ENCODE data around the genes PADI4 and ALDH4A1.

DNA sequence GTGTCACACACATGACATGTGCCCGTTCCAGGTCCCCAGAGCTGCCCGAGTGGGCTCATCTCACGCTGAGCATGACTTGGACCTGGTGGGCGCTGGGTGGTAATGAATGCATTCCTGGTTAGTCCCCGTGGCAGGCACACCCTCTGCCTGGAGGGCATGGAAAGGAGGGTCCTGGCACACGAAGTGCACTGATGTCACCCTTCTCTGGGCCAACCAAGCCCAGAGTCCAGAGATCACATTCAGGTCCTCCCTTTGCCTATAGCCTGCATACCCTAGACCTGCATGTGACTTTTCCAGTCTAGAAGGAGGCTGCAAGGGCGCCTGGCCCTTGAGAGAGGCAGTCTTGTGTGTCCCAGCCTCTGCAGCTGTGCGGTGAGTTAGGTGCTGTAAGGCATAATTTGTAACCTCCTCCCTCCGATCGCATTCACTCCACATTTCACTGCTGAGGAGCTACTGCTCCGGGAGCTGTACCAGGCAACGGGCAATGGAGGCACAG, 22.1 kb downstream of the PADI2 start:
- PRO-cap, 2 experiments: no peak in any of the 2 experiments

DNA sequence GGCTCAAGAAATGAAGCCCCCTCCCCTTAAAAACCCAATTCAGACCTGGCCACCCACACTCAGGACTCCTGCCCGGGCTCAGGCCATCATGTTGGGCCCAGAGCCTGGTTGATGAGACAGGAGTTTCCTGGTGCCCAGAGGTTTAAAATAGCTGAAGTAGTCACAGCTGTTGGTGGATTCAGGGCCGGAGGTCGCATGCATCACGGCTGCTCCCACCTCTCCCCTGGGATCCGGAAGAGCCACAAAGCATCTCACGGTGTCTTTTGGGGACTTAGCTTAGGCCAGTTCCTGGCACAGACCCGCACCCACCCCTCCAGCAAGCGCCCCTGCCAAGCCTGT, 2.6 kb upstream of the PADI2 start:
- PRO-cap, 2 experiments: no peak in any of the 2 experiments

- PRO-cap, 2 experiments: no peak in any of the 2 experiments
These were observed 15.0 kb upstream of the PADI1 start for GRCh38 chr1:17189791-17190504.

- PRO-cap, 2 experiments: no peak in any of the 2 experiments
These were observed 19.7 kb upstream of the PADI3 start for GRCh38 chr1:17228968-17229893.

DNA sequence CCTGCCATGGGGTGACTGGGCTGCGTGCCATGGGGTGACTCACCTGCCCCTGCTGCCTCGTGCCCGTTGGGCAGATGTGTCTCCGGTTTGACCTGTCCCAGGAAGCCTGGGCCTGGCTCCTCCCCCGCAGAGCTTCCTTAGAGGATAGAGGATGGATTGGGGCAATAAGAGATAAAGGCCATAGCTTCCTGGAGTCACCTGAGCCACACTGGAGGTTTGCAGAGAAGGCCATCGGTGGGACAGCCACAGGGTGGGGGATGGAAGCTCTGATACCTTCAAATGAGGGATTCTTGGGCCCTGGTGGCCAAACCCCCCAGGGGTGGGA, 1.8 kb downstream of the PADI3 start:
- PRO-cap, 2 experiments: no peak in any of the 2 experiments

DNA sequence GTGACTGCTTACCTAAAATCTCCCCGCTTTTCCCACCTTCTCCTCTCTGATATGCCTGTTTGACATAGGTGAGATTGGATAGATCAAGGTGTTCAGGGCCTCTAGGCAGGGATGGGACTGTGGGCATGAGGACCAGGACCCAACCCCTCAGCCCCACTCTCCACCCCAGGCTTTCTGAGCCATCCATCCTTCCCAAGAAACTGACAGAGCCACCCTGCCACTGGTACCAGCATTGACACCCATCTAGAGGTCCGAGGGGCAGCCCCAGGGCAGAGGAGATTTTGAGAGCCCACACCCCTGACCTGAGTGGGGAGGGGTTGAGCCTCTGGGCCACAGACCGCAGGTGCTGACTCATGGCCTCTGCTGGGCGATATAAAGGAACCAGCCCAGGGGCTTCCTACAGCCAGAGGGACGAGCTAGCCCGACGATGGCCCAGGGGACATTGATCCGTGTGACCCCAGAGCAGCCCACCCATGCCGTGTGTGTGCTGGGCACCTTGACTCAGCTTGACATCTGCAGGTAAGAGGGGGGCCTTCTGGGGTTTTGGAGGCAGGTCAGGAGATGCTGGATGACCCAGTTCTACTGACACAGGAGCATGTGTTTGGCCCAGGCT, at the start of gene PADI4:
Gene PADI4 (plus strand): TSS at position 402 of the 613 bp plus-strand sequence.
- PRO-cap, 2 experiments: no peak in any of the 2 experiments

DNA sequence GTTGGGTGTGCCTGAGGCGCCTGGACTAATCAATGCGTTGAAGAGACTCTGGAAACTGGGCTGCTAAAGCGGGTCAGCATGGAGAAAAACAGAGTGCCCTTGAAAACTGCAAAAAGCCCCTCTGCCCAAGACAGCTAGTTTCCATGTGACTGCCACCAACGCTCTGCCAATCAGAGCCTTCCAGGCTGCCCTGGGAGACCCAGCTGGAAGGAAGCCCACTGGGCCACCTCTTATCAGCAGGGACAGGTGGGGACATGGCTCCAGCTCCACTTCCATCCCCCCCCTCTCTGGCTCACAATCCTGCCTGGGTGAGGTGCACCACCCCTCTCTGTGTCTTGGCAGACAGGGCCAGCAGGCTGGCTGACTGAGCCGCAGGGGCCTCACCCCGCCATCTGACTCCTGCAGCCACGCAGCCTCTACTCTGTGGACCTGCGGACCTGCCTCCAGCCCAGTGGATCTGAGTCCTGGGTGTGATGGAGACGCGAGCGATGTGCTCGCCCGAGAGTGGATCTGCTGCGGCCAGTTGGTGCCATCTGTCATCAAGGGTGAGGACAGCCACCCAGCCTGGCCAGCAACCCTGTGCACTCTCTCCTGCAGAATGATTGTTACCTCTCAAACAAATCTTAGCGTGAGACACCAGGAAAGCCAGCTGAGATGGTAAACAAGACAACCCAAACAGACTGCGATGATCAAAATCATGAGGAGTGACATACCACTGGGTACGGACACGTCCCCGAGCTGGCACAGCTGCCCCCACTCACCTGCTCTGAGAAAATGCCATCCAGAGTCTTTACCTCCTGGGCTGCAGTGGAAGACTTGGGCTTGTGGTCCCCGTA, 30.0 kb downstream of the RCC2 start:
- PRO-cap, 2 experiments: no peak in any of the 2 experiments

GRCh38 chr1:17437447-17438175, 1.9 kb downstream of the RCC2 start:
- PRO-cap, 2 experiments: peak in 1 of 2 experiments; most common plus-strand start chr1:17437766 (in 1); most common minus-strand start chr1:17437636 (in 1)

- PRO-cap, 2 experiments: no peak in any of the 2 experiments
These were observed 20.9 kb upstream of the RCC2 start for GRCh38 chr1:17460227-17460929.

- PRO-cap, 2 experiments: no peak in any of the 2 experiments
These were observed 13.4 kb upstream of the ARHGEF10L start for GRCh38 chr1:17525919-17526623.

DNA sequence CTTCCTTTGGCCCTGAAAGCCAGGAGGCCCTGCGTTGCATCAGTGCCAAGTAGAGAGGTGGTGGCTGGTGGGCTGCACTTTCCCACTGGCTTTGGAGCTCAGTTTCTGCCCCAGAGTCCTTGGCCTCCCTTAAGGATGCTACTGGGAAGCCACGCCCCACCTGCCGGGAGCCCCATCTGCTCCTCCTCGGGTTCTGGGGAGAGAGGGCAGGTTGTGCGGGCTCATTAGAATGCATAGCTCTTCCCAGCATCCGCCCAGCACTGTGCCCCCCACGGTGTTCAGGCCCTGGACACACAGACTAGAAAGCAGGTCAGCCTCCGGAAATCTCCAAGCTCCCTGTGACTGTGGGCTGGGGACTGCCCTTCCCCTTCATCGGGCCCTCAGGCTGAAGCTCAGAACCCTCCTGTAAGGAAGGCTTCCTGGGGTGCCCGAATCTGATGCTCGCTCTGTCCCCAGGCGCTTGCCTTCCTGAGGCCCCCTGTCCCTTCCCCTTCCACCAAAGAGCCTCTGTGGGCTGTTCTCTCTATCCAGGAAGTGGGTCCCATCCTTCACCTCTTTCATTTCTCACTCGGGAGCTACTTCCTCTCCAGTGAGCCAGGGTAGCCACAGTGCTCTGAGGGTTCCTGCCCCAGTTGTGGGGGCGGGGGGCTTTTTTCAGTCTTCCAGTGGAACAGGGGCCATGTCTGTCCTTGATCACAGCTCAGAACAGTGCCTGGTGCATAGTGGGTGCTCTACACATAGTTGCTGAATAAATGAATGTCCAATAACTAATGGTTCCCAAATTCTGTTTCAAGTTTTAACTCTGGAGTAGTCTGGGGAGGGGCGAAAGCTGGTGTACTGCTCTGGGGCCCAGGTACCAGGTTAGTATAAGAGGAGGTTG, 1.4 kb downstream of the ARHGEF10L start:
- PRO-cap, 2 experiments: no peak in any of the 2 experiments

GRCh38 chr1:17559233-17559776, 19.8 kb downstream of the ARHGEF10L start:
- PRO-cap, 2 experiments: no peak in any of the 2 experiments

GRCh38 chr1:17576008-17576610, 36.6 kb downstream of the ARHGEF10L start:
- PRO-cap, 2 experiments: no peak in any of the 2 experiments

- PRO-cap, 2 experiments: no peak in any of the 2 experiments
These were observed 58.3 kb downstream of the ARHGEF10L start for GRCh38 chr1:17597613-17598338.

GRCh38 chr1:17604966-17605363, 65.5 kb downstream of the ARHGEF10L start:
- PRO-cap, 2 experiments: no peak in any of the 2 experiments

- PRO-cap, 2 experiments: no peak in any of the 2 experiments
These were observed 91.5 kb downstream of the ARHGEF10L start for GRCh38 chr1:17630955-17631366.

DNA sequence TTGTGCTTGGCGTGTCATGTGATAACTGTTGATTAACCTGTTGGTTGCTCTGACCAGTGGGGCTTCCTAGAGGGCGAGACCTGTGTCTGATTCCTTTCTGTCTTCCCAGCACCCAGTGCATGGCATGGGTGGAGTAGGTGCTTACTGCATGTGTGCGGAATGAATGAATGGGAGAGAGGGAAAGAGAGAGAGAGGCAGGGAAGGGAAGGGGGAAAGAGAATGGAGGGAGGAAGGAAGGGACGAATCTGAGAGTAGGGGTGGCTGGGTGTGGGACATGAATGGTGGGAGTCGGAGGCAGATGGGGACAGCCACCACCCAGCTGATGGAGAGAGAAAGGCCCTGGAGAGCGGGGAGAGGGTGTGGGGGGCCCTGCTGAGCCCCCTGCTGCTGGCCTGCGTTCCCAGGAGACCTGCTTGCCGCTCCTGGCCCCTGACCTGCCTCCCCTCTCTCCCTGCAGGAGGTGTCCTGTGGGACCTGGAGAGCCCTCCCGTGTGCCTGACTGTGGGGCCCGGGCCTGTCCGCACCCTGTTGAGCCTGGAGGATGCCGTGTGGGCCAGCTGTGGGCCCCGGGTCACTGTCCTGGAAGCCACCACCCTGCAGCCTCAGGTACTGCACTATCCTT, 91.0 kb upstream of the ACTL8 start:
- PRO-cap, 2 experiments: no peak in any of the 2 experiments

- PRO-cap, 2 experiments: no peak in any of the 2 experiments
These were observed 25.1 kb downstream of the IGSF21 start for GRCh38 chr1:18132652-18133089.

DNA sequence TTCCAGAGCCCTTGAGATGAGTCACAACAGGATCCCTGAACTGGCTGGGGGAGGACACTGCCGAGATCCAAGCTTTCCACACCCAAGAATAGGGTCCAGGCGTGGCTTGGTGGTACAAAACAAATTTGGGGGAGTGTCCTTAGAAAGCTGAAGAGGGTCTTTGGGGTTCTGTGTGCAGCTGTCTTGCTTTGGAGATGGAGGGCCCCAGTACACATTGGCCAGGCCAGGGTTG, 74.5 kb downstream of the PAX7 start:
- PRO-cap, 2 experiments: no peak in any of the 2 experiments

DNA sequence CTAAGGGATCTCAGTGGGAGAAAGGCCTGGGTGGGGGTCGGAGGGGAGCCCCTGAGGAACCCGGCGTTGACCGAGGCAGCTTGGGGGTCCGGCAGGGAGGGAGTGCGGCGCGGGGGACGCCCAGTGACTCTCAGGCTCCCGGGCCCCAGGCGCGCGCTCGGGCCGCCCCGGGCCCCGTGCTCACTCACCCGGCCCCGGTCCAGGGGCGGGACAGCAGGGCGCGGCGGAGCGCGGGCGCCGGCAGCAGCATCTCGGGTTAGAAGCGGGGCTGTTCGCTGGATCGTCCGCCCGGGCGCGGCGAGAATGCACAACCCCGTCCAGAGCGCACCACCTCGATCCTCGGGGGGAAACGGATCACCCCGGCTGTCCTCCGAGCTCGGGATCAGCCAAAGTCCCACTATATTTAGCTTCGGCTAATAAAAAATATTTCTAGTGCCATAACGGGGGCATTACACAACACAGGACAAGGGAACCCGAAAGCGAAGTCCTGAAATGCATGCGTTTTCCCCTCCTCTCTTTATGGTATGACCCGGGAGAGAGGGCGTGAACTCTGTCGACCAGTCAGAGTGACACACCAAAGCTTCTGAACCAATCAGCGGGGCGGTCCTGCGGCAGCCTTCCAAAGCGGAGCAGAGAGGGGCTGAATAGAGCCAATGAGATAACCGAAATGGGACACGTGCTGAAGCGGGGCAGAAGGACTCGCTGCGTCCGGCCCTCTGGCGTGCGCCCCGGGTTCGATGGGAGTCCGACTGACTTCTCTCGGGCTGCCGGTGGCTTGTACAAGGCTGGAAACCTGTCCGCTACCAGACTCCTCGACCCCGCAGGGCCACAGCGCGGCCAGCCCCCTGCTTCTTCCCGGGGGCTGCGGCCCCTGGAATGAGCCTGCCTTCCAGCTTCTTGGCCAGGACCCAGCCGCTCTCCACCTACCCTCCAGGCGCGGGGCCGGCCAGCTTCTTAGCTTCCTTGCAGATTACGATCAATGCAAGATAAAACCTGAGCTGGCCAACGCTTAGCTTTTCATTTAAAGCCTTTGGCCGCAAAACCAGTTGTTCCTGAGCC, at the start of gene ALDH4A1:
Gene ALDH4A1 (minus strand): TSS at position 282 of the 1,059 bp plus-strand sequence.
- PRO-cap, 2 experiments: peak in 1 of 2 experiments; most common plus-strand start position 722 of the sequence (in 1); most common minus-strand start position 305 of the sequence (in 1)

Measured in cerebral cortex (tissue), 2 donors.